Helper T cell (primary cell): Measurements from ENCODE around the gene FSTL4.

- PRO-cap, 2 experiments = peak in 1 of 2 experiments; most common minus-strand start chr5:132480835 (in 1)
Measured at GRCh38 chr5:132480762-132481764, 9.5 kb downstream of the IRF1 start.

DNA sequence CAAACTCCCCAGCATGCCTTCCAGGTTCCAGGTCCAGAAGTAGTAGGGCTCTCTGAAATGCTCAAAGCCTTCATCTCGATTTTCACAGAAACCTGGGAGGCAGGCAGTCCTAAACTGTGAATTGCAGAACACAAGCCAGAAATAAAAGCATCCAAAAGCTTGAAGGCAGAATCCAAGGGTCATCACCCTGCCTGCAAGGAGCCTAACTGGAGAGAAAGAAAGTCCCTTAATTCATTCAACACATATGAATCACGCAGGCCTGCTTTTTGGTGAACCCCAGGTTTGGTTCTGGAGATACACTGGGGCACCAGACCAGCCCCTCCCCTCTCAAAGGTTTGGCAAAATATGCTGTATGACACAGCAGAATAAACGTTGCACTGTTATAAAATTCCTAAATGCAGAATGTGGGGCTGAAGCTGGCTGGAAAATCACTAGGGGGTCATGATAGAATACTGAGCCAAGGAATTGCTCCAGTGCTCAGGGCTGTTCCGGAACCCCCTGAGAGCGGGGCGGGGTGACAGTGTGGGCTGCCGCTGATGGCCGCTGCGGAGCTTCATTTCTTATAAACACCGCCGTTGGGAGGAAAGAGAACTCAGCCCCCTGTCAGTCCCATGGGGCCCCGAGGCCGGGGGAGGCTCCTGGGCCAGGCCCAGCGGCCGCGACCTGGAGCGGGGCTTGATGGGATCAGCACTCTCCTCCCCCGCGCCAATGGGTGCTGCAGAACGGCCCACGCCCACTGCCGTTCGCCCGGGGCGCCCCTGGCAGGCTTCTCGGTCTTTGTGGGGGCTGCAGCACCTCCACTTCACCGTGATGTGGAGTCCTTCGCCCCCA lies 4.9 kb upstream of the IRF1 start:
- PRO-cap, 2 experiments = peak in 2 of 2 experiments; most common plus-strand start position 563 of the sequence (in 2); most common minus-strand start position 218 of the sequence (in 1)

- PRO-cap, 2 experiments = peak in 1 of 2 experiments; most common plus-strand start chr5:132497063 (in 1); most common minus-strand start chr5:132496992 (in 1)
Measured at GRCh38 chr5:132496698-132497605, 6.4 kb upstream of the IRF1 start.

- PRO-cap, 2 experiments = no peak in any of the 2 experiments
Measured at GRCh38 chr5:132831458-132831895, 1.0 kb upstream of the SHROOM1 start.

GRCh38 chr5:132890248-132890567 lies 16.7 kb downstream of the LEAP2 start:
- PRO-cap, 2 experiments = no peak in any of the 2 experiments

DNA sequence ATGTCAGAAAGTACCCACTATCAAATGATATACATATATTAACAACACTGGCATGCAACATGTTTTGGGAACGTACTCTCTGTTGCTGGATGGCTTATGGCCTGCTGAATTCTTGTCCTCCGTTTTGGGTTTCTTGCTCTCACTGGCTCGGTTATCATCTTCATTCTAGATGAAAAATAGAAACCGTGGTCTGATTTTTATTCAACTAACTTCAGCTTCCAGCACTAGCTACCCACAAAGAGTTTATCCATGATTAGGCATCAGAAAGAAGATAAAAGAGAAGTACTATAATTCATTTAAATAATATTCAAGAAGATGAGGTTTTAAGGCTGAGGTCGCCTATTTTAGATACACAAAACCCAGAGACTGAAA lies 19.5 kb downstream of the LEAP2 start:
- PRO-cap, 2 experiments = no peak in any of the 2 experiments

DNA sequence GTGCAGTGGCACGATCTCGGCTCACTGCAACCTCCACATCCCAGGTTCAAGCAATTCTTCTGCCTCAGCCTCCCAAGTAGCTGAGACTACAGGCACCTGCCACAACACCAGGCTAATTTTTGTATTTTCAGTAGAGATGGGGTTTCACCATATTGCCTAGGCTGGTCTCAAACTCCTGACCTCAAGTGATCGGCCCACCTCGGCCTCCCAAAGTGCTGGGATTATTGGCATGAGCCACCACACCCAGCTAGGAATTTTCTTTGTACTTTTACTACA lies 11.9 kb downstream of the AFF4 start:
- PRO-cap, 2 experiments = no peak in any of the 2 experiments

DNA sequence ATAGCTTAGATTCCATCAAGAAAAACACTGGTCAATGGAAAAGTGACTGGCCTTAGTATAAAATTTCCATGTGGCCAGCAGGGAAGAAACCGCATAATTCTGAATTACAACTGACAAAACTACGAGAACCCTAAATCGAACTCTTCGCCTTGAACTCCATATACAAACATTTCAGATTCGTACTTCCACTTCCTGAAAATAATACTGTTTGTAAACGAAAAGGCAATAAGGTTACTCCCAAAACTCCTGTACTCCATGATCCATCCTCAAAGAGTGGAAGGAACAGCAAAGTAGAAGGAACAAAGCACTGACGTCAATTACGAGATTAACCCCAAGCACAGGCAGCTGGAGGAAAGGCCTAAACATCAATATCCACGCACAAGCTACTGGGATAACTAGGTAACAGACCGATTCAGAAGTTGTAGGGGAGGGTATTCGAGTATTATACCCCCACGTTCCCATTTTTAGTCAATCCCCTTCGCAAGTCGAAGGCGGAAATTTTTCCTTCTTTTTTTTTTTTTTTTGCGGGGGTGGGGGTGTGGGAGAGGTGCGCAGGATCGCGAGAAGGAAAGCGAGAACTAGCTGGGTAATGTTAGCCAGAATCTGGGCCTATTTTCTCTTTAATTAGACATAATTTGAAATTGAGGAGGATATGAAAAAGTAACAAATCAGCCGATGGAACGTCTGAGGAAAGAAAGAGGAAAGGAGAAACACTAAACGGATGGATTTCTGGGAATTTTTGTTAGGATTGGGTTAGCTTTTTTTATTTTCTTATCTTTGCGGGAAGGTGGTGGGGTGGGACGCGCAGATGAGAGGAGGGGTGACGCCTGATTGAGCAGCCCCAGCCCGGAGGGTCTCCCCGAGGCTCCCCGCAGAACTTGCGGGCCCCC lies 892 bp downstream of the AFF4 start:
- PRO-cap, 2 experiments = peak in 2 of 2 experiments; most common plus-strand start position 377 of the sequence (in 1); most common minus-strand start position 172 of the sequence (in 1)

GRCh38 chr5:133104079-133104552 lies 52.3 kb downstream of the HSPA4 start:
- PRO-cap, 2 experiments = no peak in any of the 2 experiments

- PRO-cap, 2 experiments = no peak in any of the 2 experiments
Measured at GRCh38 chr5:133285576-133286190, 233.9 kb downstream of the HSPA4 start.

DNA sequence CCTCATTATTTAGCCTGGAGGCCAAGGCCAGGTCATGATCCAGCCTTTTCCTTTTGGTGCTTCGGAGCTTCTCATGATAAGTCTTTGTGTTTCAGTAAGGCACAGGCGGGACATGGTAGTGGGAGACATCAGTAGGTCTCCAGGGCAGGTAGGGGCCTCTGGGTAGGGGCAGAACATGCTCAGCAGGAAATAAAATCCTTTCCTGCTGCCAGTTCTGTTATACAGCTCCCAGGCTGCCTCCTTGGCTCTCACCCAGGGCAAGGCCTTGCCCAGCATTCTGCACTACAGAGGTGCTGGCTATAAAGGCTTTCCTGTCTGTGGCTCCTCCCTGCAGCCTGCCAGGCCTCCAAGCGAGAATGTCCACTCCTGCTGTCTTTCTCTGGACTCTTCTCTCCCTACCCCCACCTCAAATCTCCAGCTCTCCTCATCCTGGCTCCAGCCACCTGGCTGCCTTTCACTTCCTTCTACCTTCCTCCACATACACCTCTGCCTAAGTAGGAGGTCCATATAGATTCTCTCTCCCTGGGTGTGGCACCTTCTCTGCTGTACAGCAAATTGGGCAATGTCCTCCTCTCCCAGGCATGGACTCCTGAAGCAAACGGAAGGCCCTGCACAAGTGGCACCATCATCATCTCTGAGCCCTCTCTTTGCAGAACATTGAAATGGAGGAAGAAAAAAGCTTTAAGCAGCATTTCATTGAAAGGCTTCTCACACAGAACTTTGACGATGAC lies 128.6 kb downstream of the FSTL4 start:
- PRO-cap, 2 experiments = no peak in any of the 2 experiments

- PRO-cap, 2 experiments = peak in 1 of 2 experiments; most common minus-strand start chr5:133612512 (in 1)
Measured at GRCh38 chr5:133612093-133612797, at the start of gene FSTL4. Gene FSTL4, minus strand, starts transcription at chr5:133612541.

- PRO-cap, 2 experiments = no peak in any of the 2 experiments
Measured at GRCh38 chr5:133821157-133821749, 147.2 kb downstream of the C5orf15 start.

DNA sequence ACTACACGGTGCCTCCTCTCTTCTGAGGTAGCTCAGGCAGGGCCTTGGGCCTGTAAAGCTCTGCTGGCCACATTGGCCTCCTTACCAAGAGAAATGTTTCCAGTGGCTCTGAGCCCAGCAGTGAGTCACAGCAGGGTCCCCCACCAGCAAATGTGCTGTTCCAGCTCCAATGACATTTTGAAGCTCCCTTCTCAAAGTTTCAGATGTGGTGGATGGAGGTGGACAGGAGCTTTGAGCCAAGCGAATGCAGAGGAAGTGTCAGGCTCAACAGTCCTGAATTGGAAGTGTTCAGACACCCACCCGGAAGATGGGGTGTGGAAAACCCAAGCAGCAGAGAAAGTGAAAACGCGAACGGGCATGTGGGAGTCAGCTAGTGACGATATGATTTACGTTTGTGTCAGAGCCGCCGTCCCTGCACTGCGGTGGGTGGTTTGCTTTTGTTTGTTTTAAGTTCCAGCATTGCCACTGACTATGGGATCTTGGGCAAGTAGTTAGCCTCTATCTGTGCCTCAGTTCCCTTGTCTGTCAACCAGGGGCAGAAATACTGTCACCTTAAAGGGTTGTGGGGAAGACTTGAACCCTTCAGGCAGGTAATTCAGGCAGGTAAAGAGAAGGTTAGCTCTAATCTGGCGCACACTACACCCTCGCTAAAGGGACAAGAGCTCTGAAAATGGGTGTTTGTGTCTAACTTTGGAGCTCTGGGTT lies 38.2 kb downstream of the C5orf15 start:
- PRO-cap, 2 experiments = peak in 2 of 2 experiments; most common plus-strand start position 459 of the sequence (in 2); most common minus-strand start position 309 of the sequence (in 2)

GRCh38 chr5:133962460-133963576 lies 5.6 kb downstream of the C5orf15 start:
- PRO-cap, 2 experiments = no peak in any of the 2 experiments

GRCh38 chr5:134018200-134019224 lies 13.7 kb upstream of the VDAC1 start:
- PRO-cap, 2 experiments = no peak in any of the 2 experiments

DNA sequence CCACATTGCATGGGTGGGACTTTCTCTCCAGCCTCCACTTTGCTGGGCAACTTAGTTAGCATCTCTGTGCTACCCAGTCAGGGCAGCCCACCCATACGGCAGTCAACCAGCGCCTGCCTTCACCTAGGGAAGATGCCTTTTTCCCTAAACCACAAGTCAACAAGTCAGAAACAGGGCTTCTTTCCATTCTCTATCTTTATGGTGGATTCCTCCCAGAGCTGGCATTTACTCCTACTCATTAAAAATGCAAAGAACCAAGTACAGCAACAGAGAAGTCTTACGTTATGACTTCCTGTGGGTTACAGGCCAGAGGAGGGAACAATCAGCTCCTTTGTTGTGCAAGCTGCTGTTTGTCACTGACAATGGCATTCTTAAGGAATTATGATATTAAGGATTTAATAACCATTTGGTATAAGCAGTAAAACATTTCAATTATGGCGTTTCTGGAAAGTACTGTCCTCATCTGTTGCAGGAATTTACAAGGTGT lies 48.9 kb upstream of the VDAC1 start:
- PRO-cap, 2 experiments = no peak in any of the 2 experiments

GRCh38 chr5:134127943-134128277 lies 13.4 kb downstream of the TCF7 start:
- PRO-cap, 2 experiments = no peak in any of the 2 experiments

- PRO-cap, 2 experiments = no peak in any of the 2 experiments
Measured at GRCh38 chr5:134134935-134135544, 20.6 kb downstream of the TCF7 start.

DNA sequence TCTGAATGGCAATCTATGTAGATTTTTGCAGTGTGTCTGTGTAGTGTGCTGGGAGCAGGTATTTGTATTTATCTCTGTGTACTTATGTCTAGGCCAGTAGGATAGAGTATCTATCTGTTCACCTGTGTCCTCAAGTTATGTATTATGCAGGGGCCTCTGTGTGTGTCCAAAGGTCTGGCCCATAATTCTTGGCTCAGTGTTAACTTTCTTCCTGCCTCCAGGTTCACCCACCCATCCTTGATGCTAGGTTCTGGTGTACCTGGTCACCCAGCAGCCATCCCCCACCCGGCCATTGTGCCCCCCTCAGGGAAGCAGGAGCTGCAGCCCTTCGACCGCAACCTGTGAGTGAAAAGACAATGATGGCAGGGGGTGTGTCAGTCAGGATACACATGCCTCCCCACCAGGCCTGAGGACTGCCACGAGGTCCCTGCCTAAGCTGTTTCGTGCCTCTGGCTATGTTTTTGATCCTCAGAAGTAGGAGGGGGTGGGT lies 27.5 kb downstream of the TCF7 start:
- PRO-cap, 2 experiments = no peak in any of the 2 experiments